Placental epithelial cell (primary cell): ENCODE results near the gene PIGH.

- CAGE, long polyA plus RNA: no peak
Measured at GRCh38 chr14:67392978-67393400, 19.0 kb downstream of the PLEK2 start.

GRCh38 chr14:67514493-67514827, 18.6 kb upstream of the PLEKHH1 start:
- CAGE, long polyA plus RNA: no peak

- CAGE, long polyA plus RNA: no peak
Measured at GRCh38 chr14:67599526-67600644, at the start of gene PIGH. Gene PIGH, minus strand, starts transcription at chr14:67600268.

- CAGE, long polyA plus RNA: no peak
Measured at GRCh38 chr14:67619276-67619831, 366 bp upstream of the ARG2 start.

DNA sequence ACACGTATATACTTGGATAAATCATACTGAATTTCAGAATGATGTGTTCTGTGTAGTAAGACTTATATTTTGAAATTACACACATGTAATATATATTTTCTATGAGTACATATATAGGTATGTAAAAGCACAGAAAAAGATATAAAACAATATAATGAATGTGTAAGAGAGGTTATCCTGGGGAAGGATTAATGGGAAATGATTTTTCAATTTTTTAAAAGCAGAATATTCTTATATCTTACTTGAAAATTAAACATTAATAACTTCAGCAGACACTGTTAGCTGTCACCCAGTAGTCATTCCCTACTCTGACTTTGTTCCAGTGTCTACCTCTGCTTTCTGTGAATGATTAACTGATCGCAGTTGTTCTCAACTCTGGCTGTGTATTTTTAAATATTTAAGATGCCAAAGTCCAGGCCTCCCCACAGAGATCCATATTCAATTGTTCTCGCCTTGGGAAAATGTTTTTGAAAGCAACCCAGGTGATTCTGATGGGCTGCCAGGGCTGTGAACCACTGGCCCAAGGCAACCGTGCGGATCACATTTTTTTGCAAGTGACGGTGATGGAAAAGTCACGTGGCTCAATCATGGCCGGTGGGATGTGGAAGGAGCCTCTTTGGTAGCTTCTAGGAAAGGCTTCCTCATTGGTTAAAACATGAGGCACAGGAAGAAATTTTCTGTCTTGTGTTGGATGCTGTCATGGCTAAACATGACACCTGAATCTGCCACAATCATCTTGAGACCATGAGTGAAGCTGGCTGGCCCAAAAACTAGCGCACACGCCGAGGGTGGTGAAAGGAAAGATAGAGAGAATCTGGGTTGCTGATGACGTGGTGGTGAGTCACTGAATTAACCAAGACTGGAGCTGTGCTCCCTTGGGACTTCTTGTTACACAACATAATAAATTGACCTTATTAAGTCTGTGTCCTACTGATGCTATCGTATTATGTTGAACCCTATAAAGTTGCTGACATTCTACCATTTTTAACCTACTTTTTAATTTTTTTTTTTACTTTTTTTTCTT, 37.1 kb downstream of the RDH12 start:
- CAGE, long polyA plus RNA: no peak

GRCh38 chr14:67888292-67888683, 68.7 kb downstream of the RAD51B start:
- CAGE, long polyA plus RNA: no peak

GRCh38 chr14:67941807-67942821, 122.5 kb downstream of the RAD51B start:
- CAGE, long polyA plus RNA: no peak

DNA sequence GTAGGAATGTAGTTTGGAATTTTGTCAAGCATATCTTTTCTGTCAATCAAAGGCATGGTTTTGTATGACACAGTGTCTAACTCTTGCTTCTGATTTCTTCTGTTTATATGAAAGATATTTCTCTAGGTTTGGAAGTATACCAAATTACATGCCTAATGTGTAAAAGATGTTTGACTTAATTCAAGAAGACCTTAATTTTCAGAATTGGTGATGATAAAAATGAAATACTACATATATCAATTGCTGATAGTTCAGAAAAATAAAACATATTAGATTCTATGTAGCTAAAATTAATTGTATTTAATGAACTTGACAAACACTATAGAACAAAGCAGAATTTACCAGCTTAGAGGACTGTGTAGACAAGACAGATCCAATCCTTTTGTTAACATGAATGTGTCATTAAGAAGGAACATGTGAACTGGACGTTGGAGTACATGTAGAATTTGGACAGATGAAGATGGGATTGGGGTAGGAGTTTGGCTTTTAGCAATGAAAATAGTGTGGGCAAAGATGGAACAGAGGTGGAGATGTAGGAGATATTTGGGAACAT, 135.9 kb downstream of the RAD51B start:
- CAGE, long polyA plus RNA: no peak

GRCh38 chr14:68210722-68211333, 391.2 kb downstream of the RAD51B start:
- CAGE, long polyA plus RNA: no peak

DNA sequence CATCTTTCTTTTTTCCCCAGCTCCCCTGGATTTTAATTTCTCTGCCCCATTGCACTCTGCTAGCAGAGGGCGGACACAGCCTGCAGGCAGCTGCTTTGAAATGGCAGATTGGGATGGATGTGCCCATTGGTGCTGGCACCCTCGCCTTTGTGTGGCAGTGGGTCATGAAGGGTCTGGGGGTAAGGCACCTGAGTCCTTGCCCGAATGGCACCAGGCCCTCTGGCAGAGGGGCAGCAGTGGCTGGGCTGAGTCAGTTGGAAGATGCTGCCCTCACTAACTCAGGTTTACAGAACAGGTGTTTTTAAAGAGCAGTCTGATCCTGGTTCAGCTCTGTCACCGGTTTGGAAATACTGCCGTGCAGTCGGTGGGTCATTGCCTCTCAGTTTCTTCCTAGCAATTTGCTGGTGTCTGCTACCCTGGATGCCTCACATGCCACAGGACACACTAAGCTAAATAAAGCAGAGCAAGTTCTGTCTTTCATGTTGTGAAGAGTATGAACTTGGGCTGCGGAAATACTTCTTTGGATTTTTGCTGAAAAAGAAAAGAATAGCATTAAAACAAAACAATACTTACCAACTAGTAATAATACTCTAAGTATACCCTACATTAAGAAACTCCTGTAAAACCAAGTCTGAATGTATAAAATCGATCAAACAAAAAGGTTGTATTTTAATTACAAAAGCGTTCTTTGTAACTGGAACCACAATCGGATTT, 429.4 kb downstream of the RAD51B start:
- CAGE, long polyA plus RNA: no peak

- CAGE, long polyA plus RNA: no peak
Measured at GRCh38 chr14:68253977-68254335, 434.4 kb downstream of the RAD51B start.

DNA sequence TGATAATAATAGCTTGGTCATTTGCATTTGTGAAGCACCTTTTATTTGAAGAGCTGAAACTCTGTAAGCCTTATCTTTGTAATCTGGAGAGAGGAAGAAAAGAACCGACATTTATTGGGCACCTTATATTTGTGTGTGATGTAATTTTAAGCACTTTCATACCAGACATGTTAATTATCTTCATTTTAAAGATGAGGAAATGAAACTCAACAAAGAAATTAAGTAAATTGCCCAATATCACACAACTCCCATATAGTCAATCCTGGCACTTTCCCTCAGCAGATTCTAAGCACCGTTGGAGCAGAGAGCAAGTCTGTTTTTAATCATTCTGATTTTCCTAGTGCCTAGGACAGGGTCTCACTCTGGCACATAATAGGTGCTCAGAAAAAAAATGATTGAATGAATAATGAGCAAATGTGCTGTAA, 419.0 kb downstream of the ZFP36L1 start:
- CAGE, long polyA plus RNA: no peak

- CAGE, long polyA plus RNA: no peak
Measured at GRCh38 chr14:68401322-68401719, 391.5 kb downstream of the ZFP36L1 start.

DNA sequence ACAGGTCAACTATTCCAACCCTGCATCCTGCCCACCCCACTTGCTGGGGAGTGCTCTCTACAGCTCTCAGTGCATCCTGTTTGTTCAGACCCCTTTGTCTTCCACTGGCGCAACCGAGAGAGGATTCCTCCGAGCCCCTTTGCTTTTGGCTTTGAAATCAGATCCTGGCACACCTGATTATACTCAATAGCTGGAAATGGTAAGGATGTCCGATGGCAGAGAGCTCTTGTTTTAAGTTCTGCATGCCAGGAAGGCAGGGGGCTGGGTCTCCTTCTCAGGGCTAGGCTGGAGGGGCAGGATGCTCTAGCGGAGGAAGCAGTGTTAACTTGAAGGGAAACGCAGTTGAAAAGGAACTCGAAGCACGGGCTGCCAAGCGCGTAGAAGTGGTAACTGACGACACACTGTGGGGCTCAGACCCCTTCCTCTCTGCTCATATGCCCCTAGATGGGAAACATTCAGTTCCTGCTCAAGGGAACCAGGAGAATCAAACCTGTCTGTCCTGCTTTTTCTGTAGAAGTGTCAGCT, 297.6 kb downstream of the ZFP36L1 start:
- CAGE, long polyA plus RNA: no peak

DNA sequence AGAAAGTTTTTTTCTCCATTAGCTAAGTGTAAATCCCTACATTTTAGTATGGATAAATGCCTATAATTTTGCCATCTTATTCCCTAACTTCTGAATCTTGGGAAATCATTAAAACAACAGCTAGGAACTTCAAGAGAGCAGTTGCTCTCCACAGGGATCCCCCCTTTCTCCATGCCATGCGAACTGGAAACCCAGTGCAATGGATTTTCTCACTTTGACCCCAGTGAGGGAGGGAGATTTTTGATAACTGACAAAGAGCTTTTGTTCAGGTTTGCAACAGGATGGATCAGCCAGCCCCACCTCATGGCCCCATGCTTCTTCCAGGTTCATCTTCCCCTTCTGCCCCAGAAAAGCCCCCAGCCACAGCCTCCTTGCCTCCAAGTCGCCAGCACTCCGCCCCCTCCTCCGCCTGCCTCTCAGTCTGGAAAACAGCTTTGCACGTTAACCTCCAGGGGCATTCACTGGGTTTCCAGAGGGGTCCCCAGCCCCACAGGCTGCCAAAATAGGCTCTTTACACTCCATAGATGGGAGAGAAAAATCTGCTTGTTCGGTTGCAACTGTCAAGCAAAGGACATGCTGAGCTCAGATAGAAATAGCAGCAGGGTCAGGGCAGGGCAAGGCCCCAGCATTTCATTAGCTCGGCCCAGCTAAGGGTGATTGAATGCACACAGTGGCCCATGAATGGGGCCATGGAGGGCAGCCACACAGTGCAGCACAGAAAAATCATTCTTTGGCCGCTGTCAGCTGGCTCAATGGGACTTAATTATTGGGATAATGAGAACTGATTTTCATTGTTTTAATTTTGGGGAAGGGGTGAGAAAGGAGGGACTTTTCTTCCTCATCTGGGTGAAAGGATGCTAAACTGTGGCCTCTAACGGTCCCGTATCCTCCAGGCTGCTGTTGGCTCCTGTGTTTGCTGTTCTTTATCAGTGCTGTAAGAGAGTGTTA, 253.6 kb downstream of the ZFP36L1 start:
- CAGE, long polyA plus RNA: no peak

GRCh38 chr14:68584072-68584426, 208.8 kb downstream of the ZFP36L1 start:
- CAGE, long polyA plus RNA: no peak

DNA sequence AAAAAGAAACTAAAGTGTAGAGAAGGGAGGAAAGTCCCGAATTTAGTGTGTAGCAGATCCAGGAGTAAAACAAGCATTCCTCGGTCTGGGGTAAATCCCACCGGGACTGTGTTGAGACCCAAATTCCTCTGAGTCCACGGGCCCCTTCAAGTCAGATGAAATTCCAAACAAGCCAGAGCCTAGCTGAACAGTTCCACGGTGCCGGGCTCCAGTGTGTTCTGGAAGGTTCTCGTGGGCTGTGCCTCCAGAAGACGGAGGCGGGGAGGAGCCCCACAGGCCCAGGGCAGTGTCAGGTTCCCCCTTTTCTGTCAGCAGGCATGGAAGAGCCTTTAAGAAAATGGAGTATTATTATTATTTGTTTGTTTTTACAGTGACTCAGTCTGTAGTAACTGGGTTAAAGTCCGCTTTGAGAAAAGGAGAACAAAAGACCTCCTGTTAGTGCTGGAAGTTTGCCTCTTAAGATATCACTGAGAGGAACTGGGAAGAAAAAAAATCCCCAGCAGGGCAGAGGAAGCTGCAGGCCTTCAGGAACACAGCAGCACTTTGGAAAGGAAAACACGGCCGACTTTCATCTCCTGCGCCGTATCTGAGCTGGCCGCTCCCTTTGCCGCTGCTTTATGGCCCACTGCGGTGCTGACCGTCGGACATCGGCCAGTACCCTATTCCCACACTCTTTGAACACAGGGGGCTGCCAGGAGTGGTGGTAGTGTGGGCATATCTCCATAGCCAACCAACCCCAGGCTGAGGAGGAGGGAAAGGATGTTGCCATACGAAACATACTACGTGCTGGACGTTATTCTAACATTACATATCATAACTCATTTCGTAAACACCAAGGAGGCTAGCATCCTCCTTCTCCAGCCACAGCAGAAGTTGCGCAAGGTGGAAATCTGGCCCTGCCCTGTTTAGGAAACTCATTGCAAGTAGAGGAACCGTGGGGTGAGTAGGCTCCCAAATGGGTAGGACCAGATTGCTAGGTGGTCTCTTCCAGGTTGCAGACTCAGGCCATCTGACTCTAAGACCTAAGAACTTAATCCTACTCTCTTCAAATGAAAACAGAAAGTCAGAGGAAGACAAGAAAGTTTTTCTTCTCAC, 194.0 kb downstream of the ZFP36L1 start:
- CAGE, long polyA plus RNA: no peak

DNA sequence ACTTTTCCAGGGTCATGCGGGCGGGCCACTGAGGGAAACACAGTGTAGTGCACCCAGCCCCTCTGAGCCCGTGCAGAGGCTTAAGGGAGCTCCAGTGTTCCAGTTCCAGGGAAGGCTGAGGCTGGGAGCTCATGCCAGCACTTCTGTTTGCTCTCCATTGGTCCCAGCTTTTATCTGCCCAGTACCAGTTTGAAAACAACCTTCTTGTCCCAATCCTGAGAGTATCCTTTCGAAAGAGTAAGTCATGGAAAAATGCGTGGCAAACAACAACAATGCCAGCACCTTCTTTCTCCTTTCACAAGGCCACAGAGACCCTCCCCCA, 185.8 kb downstream of the ZFP36L1 start:
- CAGE, long polyA plus RNA: no peak

GRCh38 chr14:68626359-68626712, 166.5 kb downstream of the ZFP36L1 start:
- CAGE, long polyA plus RNA: no peak

GRCh38 chr14:68632234-68632530, 160.7 kb downstream of the ZFP36L1 start:
- CAGE, long polyA plus RNA: no peak